HT1080 (cell line): ENCODE measurements around the genes OR8S1, TUBA1B and DNAJC22.

DNA sequence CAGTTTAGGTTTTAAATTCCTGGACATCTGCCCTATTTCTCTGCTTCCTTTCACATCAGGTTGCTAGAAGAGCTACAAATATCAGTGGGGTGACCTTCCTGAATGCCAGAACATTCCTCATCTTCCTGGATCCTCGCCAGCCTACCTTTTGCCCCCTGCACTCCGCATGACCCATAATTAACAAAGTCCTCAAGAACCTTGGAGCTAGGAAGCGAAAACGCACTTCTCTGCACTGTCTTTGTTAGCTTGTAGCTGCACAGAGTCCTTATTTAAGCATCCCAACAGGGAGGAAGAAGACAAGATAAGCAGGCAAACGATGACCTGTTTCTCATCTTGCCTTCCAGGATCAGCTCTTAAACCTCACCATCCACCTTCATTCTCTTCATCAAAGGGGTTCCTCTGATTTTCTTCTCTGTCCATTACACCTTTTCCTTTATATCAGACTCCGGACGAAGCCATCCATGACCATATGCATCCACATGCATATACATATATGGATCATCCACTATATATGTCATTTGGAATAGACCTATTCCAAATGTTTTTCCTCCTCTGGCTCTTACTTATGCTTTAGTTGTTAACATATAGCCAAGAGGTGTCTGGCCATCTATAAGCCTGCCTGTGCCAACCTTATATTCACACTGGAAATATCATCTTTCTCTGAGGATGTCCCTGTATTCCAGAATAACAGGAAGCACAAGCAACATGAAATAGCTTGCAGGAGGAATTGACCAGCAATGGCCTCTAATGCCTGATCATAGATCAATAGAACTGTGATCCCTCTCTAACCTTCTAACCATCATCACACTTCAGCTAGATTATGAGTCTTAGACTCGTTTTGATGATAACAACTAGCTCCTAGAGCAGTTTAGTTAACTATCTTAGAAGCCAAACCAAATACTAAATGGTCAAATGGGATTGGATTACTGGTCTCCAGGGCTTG, 30.2 kb downstream of the VDR start:
RAMPAGE:
- cytosol, long total RNA: no peak
- long total RNA: no peak
- nucleus, long total RNA: no peak

GRCh38 chr12:47965575-47966015, 2.2 kb downstream of the TMEM106C start:
RAMPAGE:
- cytosol, long total RNA: no peak
- long total RNA: no peak
- nucleus, long total RNA: no peak

DNA sequence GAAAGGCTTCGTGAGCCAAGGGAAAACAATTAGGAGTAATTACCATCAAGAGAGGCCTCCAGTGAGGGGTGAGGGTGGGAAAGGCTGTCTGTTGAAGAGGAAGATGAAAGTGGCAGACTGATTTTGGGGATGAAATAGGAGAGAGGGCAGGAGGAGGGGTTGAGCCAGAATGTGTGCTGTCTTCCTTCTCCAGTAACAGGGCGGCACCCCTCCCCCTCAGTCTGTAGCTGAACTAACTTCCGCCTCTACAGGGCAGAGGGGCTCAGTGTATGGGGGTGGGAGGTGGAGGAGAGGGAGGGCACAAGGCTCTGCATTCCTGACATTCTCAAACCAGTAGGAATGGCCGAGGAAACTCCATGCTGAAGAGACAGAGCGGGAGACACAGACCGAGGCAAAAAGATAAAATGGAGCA, 33.1 kb upstream of the COL2A1 start:
RAMPAGE:
- cytosol, long total RNA: no peak
- long total RNA: no peak
- nucleus, long total RNA: no peak

GRCh38 chr12:48142607-48143340, 14.5 kb downstream of the ASB8 start:
RAMPAGE:
- cytosol, long total RNA: no peak
- long total RNA: no peak
- nucleus, long total RNA: no peak

GRCh38 chr12:48184567-48185077, 1.2 kb downstream of the CCDC184 start:
RAMPAGE:
- cytosol, long total RNA: no peak
- long total RNA: no peak
- nucleus, long total RNA: no peak

GRCh38 chr12:48350008-48350752, 539 bp downstream of the ZNF641 start:
RAMPAGE:
- cytosol, long total RNA: no peak
- long total RNA: no peak
- nucleus, long total RNA: no peak

DNA sequence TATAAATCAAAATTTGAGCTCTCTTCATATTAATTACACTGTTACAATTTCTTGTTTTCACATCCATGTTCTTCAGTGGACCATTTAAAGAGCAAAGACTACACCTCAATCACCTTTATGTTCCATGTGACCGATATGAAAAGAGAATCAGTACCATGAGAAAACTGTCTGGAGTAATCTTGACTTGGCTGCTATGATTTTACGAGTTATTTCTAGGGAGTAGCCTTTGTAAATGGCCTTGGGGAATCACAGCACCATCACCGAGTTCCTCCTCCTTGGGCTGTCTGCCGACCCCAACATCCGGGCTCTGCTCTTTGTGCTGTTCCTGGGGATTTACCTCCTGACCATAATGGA, at the start of gene OR8S1:
TSS of gene OR8S1 (plus strand) at position 233 of the 354 bp plus-strand sequence.
RAMPAGE:
- cytosol, long total RNA: no peak
- long total RNA: no peak
- nucleus, long total RNA: no peak

DNA sequence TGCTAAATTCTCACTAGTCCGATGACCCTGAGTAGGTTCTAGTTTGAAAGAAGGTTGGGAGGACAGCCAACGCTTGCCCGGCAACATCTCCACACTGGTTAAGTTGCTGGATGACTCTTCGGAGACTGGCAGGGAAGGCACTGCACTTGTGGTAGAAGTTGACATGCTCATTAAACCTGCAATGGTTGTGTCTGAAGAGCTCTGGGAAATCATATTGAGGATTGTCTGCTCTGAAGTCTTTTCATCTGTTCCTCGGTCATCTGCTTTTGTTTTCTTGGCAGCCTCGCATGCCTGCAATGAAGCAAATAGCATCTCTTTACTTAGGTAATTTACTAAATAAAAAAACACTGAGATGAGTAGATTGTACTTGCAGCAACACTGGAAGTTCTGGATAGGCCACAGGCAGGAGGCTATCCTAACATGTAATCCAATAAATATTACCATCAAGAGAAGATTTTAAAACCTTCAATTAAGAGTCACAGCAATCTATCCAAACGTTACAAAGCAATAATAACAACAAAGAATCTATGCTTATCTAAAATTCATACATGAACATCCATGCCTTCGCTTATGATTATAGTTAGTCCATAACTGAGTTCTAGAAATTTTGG, 12.2 kb upstream of the KANSL2 start:
RAMPAGE:
- cytosol, long total RNA: no peak
- long total RNA: no peak
- nucleus, long total RNA: no peak

DNA sequence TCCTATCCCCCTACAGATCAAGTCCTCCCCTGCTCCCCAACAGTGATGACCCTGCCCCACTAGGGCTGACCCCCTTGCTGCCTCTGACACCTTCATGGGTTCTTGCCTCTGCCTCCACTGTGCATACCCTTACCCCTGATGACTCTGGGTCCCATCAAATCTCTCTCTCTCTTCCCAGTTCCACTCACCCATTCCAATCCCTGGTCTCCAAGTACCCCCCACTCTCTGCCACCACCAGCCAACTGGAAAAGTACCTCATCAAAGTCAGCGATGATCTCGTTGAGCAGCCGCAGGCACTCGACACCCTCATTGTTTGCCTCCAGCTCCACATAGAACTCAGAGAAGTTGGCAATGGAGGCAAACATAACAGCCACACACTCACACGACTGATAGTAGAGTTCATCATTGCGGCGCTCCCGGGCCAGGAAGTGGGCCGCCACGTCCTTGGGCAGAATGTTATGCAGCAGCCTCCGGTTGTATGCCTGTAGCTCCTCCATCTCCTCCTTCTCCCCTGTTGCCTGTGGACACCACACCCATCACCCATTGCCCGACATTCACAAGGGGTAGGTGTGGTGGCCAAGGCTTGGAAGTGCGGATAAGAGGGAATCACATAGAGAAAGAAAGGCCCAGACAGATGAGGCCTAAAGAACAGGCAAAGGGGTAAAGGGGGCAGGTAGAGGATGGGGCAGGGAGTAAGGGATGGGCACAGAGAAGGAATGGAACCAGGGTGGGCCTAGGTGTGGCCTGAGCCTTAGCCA, 17.3 kb downstream of the ADCY6 start:
RAMPAGE:
- cytosol, long total RNA: no peak
- long total RNA: no peak
- nucleus, long total RNA: no peak

DNA sequence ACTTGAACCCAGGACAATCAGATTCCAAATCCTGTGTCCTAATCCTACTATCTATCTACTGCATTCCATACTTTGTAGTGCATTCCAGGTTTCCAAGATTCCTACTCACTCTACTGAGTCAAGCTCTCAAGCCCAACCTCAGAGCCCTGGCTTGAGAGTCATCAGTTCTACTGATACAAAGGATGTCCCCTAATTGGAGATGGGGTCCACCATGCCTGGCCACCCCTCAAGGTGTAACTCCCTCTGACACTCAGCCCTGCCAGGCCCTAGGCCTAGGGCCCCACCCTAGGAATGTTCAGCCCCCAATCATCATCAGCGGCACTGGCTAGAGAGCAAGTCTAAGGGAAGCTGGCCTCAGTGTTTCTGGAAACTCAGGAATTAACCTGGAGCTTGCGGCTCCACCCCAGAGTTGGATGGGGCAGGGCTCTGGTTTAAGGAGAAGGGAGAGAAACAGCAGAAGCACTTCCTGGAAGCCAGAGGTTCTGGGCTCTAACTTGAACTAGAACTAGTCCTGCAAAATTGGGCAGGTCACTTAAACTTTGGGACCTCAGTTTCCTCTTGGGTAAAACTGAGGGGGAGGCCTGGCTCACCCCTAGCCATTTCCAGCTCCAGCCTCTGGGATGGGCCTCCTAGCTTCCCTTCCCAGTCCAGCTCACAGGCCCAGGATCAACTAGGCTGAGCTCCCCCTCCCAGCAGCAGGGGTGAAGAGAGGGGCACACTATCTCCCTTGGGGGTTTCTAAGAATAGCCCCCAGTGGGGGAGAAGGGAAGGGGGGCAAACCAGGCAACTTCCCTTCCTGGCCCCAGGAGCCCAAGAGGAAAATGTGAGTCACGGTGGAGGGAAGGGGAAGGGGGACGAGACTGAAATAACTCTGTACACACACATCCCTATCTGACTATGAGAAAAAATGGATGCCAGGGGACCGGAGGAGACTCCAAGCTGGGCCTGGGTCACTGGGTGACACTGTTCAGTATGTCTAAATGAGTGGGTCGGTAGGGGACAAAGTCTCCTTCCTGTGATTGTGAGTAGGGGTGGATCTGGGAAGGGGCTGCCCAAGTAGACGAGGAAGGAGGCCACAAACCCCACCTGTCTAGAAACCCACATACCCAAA, 9.2 kb downstream of the ADCY6 start:
RAMPAGE:
- cytosol, long total RNA: no peak
- long total RNA: no peak
- nucleus, long total RNA: no peak

RAMPAGE:
- cytosol, long total RNA: no peak
- long total RNA: no peak
- nucleus, long total RNA: no peak
Observed at GRCh38 chr12:48823992-48824498, 5.7 kb downstream of the CACNB3 start.

GRCh38 chr12:48997982-48999162, 803 bp downstream of the DDN start:
RAMPAGE:
- cytosol, long total RNA: no peak
- long total RNA: no peak
- nucleus, long total RNA: no peak

DNA sequence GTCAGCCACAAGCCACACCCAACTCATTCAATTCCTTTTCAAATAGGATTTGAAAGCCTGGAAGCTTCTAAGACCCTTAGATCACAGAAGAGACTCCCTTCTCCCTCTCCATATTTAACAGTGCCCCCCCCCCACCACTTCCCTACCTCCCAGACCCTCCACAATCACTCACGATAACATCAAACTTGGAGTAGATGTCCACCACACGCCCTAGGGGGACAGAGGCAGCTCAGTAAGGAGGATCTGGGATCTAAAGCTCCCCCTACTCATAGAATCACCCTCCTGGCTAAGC, 4.2 kb upstream of the DDN start:
RAMPAGE:
- cytosol, long total RNA: no peak
- long total RNA: no peak
- nucleus, long total RNA: no peak

DNA sequence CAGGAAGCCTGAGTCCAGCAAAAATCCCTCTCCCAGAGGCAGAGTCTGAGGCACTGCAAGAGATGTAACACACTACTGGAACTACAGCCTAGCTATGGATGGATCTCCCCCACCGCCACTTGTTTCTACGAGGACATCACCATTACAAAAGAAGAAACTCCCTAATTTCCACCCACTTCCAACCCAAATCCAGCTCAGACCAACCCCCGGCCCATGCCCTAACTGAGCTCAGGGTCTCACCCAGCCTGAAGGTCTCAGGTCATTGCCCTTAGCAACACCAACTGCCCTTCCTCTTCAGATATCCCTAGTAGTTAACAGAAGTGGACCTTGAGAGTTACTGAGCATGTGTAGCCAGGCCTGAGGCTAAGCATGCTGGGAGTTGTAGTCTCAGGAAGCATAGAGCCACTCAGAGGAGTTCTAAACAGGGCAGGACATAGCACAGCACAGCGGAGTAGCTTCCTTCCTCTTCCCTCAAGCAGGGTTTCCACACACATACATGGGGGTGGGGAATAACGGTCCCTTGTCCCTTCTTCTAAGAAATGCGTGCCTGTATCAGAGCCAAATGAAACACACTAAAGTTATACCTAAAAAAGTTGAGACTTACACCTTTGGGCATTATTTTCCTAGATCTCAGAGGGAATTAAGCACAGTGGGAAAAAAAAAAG, 4.7 kb downstream of the KMT2D start:
RAMPAGE:
- cytosol, long total RNA: no peak
- long total RNA: no peak
- nucleus, long total RNA: no peak

DNA sequence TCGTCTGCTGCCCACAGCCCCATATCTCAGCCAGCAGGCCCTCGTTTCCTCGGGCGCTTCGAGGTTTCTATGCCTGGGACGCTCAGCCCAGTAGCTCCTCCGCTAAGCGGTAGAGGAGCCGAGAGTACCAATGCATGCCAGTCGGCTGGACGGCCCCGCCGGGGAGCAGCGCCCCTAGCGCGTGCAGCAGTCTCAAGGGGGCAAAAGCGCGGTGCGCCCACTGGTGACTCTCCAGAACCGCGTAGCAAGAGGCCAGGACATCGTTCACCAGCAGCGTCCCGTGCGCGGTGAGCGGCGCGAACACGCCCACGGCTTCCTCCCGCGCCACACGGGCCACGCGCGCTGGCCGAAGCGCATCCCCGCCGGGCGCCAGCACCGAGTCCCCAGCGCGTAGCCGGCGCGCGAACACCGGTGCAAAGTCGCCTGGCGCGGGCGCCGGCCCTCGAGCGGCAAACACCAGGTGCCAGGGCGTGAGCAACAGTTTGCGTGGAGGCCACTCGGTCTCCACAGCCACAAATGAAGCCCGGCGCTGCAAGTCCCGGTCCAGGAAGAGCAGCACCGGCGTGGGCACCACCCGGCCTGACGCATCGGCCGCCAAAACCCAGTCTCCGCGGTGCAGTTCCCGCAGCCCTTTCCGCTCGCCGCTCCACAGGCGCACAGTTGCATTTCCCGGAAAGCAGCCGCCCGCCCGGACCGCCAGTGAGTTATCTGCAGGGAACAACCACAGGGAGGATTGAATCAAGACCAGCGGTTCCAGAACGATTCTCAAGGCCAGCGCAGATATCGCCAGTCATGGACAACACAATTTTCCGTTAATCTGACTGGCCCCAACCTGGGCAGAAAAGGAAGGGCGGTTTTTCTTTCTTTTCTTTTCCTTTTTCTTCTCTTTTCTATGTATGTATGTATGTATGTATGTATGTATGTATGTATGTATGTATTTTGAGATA, 4.6 kb downstream of the DHH start:
RAMPAGE:
- cytosol, long total RNA: no peak
- long total RNA: no peak
- nucleus, long total RNA: no peak

GRCh38 chr12:49096846-49097299, 2.3 kb upstream of the DHH start:
RAMPAGE:
- cytosol, long total RNA: no peak
- long total RNA: no peak
- nucleus, long total RNA: no peak

RAMPAGE:
- cytosol, long total RNA: no peak
- long total RNA: no peak
- nucleus, long total RNA: no peak
Observed at GRCh38 chr12:49105434-49105940, 5.2 kb downstream of the LMBR1L start.

DNA sequence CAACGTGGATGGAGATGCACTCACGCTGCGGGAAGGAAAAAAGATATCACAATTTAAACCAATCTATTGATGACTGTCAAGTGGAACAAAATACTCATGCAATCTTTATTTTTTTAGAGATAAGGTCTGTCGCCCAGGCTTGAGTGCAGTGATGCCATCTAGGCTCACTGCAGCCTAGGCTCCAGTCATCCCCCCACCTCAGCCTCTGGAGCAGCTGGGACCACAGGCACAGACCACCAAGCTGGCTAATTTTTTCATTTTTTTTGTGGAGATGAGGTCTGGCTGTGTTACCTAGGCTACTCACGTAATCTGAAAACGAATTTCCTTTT, 1.5 kb downstream of the TUBA1B start:
RAMPAGE:
- cytosol, long total RNA: no peak
- long total RNA: no peak
- nucleus, long total RNA: no peak

RAMPAGE:
- cytosol, long total RNA: start-site peak on the minus strand at chr12:49131362-49131397, 6,284 and 10,341 reads in 2 replicates
- long total RNA: start-site peak on the minus strand at chr12:49131357-49131392, 303 reads
- nucleus, long total RNA: start-site peak on the minus strand at chr12:49131357-49131396, 1,453 and 33 reads in 2 replicates
Observed at GRCh38 chr12:49131200-49131902, at the start of gene TUBA1B. TUBA1B (minus strand) TSS chr12:49131395.

DNA sequence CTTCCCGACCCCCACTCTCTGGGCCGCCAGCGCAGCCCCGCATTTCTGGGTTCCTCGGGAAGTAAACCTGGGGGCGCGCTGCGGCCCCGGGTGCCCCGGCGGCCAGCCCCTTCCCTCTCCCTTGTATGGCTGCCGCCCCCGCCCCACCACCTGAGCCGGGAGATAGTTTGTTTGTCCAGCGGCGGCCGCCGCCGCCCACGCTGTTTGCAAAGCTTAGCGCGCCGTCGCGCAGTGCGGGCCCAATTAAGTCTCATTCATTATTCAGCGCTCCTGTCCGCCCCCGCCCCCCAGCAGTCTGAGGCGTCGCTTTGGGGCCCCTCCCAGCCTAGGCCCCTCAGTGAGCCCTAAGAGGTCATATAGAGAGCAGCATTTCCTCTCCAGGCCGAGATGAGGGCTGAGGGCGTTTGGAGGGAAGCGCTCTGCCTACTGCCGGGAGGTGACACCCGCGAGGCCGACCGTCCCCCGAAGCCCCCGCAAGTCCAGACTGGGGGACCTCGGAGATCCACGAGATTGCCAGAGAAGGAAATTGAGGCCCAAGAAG, at the start of gene DNAJC22:
TSS of gene DNAJC22 (plus strand) at position 337 of the 541 bp plus-strand sequence.
RAMPAGE:
- cytosol, long total RNA: no peak
- long total RNA: no peak
- nucleus, long total RNA: no peak